ENCODE results near the genes ARRB2, PSMB6, KIF1C and USP6.

- PRO-cap: no peak
- RRBS: no CpG with 5 or more reads among the region's 6 CpGs
Observed at GRCh38 chr17:4342539-4343268, 23.8 kb downstream of the UBE2G1 start.

- PRO-cap: no peak
- RRBS: no CpG with 5 or more reads among the region's 20 CpGs
Observed at GRCh38 chr17:4492634-4493461, 5.8 kb upstream of the SPNS2 start.

DNA sequence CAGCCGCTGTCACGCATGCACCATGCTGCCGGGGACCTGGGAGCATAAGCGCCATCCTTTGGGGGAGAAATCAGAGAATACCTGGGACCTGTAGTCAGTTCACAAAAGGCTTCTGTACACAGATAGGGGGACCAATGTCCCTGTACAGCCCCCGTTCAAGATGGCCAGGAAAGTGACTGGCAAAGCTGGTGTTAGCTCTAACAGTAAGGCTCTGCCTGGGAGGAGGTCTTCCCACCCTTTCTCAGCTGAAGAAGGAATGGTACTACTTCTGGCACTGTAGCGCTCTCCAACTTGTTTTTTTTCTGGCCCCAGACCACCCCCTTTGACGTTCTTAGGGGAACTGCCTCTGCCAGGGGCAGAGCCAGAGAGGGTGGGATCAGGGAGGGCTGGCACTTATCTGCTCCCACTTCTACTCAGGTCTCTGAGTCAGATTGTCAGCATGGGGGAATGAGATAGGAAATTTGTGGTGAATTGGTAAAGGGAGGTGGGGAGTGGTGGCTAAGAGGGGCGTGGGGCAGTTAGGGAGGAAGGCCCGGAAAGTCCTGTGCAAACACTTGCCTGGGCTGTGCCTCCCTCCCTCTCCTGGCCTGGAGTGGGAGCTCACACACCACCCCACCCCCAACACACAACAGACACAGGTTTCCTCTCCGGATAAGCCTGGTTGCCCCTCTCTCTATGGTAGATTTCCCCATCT lies 2.4 kb downstream of the SPNS2 start:
- PRO-cap: no peak
- RRBS: no CpG with 5 or more reads among the region's 10 CpGs

GRCh38 chr17:4537490-4538275 lies 17.5 kb downstream of the MYBBP1A start:
- PRO-cap: no peak
- RRBS: no CpG with 5 or more reads among the region's 19 CpGs

DNA sequence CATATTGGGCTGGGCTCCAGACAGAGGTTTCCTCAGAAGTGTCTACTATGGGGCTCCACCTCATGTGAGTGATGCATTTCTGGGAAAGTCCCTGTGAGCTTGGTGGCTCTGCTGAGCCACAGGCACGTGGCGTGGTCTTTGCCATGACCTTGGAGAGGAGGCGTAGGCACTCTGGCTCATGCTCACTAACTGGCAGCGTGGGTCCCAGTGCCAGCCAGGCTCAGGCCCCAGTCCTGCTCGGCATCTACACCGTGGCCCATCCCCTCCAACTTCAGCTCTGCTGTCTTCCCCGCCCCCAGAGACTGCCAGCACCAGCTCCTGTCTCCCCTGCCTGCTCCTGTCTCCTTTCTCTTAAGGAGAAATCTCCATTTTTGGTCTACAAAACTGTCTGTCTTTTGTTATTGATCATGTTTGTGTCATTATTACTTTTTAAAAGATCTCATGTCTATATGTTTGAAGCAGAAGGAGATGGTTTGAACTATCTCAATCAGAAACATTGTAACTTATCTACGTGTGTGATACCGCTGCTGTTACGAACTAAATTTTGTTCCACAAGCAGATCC lies 10.5 kb upstream of the SMTNL2 start:
- PRO-cap: no peak
- RRBS: no CpG with 5 or more reads among the region's 10 CpGs

DNA sequence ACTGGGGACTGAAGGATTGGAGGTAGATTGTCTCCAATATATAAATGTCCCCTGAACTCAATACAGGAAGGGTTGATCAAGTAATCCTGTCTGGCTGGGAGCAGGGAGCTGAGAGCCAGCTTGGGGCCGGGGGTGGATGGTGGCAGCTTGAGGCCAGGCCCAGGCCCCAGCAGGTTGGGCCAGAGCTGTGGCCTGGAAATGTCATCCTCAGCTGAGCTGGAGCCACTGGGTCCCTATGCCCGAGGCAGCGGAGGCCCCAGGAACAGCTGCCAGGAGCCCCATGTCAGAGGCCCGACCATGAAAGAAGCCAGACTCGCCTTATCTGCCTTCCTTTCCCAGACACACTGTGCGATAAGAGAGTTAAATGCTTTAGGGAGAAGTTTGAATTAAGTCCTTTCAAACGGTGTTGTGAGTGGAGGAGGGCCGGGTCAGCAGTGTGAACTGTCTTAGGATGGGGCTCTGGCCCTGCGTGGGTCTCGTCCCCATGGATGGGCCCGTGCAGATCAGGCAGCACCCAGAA lies 3.5 kb downstream of the SMTNL2 start:
- PRO-cap: no peak
- RRBS: no CpG with 5 or more reads among the region's 11 CpGs

GRCh38 chr17:4709940-4711067 lies at the start of gene ARRB2:
TSS of gene ARRB2 (plus strand) at chr17:4710632.
- PRO-cap: bidirectional peak, plus-strand start at chr17:4710098, minus-strand start at chr17:4710143; bidirectional peak, plus-strand start at chr17:4710652, minus-strand start at chr17:4710557
- RRBS: under 1% methylated on average over 6 of the region's 98 CpGs

DNA sequence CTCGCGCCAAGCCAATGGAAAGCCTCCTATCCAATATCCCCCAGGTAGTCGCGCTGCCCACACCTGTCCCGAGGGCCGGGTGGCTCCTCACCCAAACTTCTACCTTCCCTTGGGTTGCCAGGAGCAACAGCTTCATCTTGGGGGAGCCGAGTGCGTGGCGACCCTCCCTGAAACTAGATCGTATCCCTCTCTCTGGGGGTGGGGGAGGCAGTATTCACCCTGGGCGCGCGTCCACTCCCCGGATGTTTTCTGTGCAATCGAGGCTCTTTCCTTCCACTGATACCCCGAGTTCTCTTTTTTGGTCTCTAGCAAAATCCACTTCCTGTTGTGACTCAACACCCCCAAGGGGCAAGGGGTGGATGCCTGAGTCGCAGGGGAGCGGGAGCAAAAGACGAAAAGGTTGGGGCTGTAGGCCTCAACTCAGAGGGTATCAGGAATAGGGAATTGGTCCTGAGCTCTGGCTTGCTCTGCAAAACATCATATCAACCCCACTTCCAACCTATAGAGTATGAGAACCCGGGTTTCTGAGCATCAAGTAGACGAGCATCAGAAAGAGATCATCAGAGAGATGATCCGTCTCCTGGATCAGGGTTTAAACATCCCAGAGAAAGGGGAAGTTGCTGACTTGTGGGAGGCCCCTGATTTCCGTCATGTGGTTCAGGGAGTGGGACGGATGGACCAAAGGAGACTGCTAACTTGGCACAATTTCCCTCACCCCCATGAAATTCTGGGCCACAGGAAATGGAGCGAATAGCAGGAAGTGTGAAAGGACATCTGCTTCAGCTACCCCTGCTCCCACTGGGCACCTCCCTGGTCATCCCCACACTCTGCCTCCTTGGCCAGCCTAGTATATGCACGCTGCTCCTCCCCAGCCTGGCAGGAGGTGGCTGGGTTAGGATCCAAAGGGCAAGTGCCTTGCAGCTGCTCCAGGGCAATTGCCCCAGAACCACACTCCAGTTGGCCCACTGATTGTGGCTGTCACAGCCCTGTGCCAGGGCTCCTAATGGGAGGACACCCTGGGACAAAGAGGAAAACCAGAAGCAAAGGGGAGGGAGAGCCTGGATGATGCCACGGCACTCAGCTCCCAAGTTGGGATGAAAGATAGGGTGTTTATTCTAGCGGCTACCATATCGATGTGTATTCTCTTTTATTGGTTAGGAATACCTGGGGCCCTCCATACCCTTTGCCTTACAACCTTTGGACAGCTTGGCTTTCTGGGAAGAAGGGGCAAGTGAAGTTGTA lies 1.1 kb downstream of the ARRB2 start:
- PRO-cap: no peak
- RRBS: 3% methylated on average over 6 of the region's 29 CpGs

GRCh38 chr17:4739993-4740215 lies 176 bp upstream of the CXCL16 start:
- PRO-cap: bidirectional peak, plus-strand start at chr17:4740021, minus-strand start at chr17:4739928
- RRBS: 4% methylated on average over 3 of the region's 17 CpGs

- PRO-cap: no peak
- RRBS: no CpG with 5 or more reads among the region's 16 CpGs
Observed at GRCh38 chr17:4741578-4742263, 2.0 kb upstream of the CXCL16 start.

DNA sequence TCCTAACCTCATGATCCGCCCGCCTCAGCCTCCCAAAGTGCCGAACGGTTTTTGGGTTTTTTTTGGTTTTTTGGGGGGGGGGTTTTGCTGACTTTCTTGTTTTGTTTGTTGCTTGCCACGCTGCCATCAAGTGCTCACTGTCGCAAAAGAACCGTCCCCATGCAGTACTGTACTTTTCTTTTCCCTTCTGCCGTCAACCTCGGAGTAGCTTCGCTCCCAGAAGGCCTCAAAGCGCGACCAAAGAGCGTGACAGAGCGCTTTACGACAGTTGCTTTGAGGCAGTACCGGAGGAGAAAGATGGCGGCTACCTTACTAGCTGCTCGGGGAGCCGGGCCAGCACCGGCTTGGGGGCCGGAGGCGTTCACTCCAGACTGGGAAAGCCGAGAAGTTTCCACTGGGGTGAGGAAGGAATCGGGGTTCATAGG lies at the start of gene PSMB6:
Gene PSMB6 (plus strand): TSS at position 267 of the 425 bp plus-strand sequence.
- PRO-cap: bidirectional peak, plus-strand start at position 281 of the sequence, minus-strand start at position 132 of the sequence
- RRBS: 0% methylated on average over 1 of the region's 24 CpGs

DNA sequence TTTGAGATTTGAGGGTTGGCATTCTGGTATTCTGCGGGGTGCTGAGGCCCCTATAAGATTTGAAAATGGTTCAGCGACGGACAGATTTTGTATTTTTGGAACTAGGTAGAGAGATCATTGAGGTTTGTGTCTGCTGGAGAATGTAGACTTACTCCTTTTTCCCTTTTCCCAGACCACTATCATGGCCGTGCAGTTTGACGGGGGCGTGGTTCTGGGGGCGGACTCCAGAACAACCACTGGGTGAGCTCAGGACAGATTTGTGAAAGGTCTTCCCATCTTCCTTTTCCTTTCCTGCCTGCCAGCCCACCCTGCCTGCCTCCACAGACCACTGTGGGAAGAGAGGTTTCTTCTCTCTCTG lies 571 bp downstream of the PSMB6 start:
- PRO-cap: no peak
- RRBS: no CpG with 5 or more reads among the region's 7 CpGs

DNA sequence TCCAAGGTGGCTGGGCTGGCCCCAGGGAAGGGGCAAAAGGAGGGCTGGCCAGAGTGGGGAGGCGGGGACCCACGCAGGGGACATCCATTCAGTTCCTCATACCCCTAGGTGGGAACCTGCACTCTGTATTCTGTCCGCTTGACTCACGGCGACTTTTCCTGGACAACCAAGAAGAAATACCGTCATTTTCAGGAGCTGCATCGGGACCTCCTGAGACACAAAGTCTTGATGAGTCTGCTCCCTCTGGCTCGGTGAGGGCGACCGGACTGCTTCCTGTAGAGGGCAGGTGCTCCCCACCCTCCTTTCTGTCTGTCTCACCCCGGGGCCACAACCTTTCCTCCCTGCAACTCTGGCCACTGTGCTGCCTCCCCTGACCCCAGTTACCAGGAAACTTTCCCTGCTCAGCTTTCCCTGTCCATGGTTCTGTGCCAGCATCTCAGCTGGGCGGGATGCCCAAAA lies 1.2 kb downstream of the PLD2 start:
- PRO-cap: no peak
- RRBS: 38% methylated on average over 2 of the region's 12 CpGs

DNA sequence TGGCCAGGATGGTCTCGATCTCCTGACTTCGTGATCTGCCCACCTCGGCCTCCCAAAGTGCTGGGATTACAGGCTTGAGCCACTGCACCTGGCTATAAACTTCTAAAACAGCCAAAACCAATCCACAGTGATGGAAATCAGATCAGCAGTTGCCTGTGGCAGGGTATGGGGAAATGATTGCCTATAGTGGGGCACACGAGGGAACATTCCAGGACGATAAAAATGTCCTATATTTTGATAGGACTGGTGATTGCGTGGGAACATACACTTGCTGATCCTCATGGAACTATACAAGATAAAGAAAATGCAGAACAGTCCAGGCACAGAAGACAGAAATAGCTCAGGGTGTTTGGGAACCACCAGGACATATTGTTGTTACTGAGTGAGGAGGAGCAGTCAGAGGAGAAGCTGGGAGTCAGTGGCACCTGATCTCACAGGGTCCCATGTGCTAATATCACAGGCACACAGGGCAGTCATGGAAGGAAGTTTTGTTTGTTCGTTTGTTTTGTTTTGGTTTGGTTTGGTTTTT lies 5.6 kb downstream of the PLD2 start:
- PRO-cap: no peak
- RRBS: no CpG with 5 or more reads among the region's 7 CpGs

GRCh38 chr17:4900558-4901431 lies 1.5 kb downstream of the C17orf107 start:
- PRO-cap: no peak
- RRBS: 84% methylated on average over 20 of the region's 63 CpGs

DNA sequence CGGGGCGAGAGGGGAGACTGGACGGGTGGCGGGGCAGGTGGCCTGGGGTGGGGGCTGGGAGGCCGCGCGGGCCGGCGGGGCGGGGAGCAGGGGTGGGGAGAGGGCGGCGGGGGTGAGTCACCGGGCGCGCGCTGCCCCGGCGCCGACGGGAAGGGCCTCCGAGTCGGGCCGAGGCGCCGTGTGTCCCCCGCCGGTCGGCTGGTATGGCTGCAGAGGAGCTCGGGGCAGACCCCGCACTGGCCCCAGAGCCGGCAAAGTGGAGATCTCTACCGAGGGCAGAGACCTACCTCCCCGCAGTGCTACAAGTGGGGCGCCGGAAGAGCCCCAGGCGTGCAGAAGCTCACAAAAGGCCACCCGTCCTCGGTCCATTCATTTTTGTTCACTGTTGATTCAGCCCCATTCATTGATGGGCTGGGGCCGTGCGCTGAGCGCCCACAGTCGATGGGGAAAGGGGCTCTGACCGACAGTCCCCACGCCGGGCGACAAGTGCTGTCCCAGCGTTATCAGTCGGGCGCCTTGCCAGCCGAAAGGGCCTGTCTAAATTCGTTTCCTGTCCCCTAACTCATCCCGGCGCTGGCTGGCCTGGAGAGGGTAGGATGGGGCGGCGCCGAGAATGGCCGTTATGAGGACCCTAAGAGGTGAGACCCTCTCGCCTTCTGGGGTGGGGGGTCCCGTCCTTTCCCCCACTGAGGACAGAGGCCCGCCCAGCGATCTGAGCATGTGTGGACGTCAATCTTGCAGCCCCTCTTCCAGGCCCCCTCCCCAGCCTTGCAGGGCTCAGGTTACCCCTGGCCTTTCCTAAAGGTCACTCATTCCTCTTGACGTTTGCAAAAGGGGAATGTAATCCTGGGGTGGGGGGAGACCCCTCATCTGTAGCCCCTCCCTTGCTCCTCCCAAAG lies 677 bp upstream of the ENO3 start:
- PRO-cap: bidirectional peak, plus-strand start at position 161 of the sequence, minus-strand start outside the sequence
- RRBS: under 1% methylated on average over 36 of the region's 63 CpGs

DNA sequence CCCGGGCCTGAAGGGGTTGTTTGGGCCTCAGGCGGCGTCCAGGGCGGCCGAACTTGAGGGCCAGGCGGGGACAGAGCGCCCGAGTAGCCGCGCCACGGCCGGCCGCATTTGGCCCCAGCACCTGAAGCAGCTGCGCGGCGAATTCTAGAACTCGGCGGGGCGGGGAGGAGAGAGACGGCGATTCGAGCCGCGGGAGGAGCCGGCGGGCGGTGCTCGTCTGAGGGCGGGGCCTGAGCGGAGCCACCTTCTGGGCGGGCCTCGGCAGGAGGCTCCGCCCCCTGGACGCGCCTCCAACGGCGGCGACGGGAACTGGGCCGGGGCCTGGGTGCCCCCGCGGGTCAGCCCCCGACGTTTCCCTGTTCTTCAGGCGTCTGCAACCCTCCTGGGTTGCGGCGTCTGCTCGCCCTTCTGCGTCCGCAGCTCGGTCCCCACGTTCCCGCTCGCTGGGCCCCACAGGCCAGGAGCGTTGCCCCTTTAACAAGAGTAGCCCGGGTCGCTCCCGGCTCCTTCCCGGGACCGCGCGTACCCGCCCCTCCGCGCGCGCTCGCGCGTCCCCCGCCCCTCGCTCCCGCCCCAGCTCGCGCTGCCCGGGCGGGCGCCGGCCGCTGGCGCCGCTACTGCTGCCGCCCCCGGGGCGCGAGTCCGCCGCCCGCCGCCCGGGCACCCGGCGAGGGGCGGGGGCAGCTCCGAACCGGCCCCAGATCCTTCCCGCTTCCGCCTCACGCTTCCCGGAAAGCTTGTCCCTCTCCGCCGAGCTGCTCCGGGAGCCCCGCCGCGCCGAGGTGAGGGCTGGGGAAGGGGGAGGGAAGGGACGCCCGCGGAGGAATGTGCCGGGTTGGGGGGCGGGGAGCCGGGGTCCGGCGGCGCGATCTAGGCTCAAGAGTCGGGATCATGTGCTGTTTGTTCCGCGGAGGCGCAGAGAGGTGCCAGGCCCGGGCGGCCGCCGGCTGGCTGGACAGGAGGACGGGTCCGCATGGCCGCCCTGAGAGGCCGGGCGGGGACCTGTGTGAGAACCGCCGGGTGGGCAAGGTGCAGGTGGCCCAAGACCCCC lies at the start of gene KIF1C:
Gene KIF1C (plus strand): TSS at position 576 of the 1,051 bp plus-strand sequence.
- PRO-cap: bidirectional peak, plus-strand start at position 289 of the sequence, minus-strand start at position 148 of the sequence; bidirectional peak, plus-strand start at position 576 of the sequence, minus-strand start at position 524 of the sequence; bidirectional peak, plus-strand start at position 918 of the sequence, minus-strand start at position 776 of the sequence
- RRBS: 1% methylated on average over 50 of the region's 132 CpGs

- PRO-cap: no peak
- RRBS: 94% methylated on average over 18 of the region's 99 CpGs
Observed at GRCh38 chr17:5115501-5116809, at the start of gene USP6. TSS of gene USP6 (plus strand) at chr17:5116032.

DNA sequence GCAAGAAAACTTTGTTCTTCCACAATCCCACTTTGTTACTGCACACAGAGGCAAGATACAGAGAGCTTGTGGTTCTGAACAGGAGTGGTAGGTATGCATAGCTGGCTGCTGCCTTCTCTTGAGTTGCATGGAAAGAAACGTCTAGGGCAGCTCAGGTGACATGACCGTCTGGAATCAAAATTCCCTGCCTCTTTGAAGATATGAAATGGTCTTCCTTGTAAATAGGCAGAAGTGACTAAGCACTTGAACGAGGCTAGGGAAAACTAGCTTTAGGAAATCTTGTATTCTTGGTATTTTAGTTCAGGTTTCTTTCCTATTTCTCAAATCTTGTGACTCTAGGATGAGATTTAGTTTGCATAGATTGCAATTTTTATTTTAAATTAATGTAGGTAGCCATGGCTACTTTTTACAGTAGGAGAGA lies 1.9 kb downstream of the RABEP1 start:
- PRO-cap: bidirectional peak, plus-strand start at position 228 of the sequence, minus-strand start at position 194 of the sequence
- RRBS: no CpG with 5 or more reads among the region's 3 CpGs

DNA sequence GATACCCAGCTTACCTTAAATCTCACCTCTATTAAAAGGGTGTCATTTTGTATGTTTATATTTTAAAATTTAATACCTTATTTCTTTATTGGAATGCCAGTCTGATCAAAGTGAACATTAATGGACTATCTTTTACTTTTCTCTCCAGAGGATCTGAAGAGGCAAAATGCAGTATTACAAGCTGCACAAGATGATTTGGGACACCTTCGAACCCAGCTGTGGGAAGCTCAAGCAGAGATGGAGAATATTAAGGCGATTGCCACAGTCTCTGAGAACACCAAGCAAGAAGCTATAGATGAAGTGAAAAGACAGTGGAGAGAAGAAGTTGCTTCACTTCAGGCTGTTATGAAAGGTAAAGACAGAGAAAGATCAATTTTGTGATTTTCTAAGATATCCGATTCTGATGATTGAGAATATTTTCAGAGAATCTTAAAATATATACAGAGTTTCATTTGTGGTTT lies 49.7 kb downstream of the RABEP1 start:
- PRO-cap: no peak
- RRBS: no CpG with 5 or more reads among the region's 3 CpGs